Metastatic Pancreatic Carcinoma in the Ovary (tissue), 1 donor: ENCODE results near the gene CP.

GRCh38 chr3:146129784-146130744, 30.9 kb downstream of the PLOD2 start:
- PRO-cap = no peak

DNA sequence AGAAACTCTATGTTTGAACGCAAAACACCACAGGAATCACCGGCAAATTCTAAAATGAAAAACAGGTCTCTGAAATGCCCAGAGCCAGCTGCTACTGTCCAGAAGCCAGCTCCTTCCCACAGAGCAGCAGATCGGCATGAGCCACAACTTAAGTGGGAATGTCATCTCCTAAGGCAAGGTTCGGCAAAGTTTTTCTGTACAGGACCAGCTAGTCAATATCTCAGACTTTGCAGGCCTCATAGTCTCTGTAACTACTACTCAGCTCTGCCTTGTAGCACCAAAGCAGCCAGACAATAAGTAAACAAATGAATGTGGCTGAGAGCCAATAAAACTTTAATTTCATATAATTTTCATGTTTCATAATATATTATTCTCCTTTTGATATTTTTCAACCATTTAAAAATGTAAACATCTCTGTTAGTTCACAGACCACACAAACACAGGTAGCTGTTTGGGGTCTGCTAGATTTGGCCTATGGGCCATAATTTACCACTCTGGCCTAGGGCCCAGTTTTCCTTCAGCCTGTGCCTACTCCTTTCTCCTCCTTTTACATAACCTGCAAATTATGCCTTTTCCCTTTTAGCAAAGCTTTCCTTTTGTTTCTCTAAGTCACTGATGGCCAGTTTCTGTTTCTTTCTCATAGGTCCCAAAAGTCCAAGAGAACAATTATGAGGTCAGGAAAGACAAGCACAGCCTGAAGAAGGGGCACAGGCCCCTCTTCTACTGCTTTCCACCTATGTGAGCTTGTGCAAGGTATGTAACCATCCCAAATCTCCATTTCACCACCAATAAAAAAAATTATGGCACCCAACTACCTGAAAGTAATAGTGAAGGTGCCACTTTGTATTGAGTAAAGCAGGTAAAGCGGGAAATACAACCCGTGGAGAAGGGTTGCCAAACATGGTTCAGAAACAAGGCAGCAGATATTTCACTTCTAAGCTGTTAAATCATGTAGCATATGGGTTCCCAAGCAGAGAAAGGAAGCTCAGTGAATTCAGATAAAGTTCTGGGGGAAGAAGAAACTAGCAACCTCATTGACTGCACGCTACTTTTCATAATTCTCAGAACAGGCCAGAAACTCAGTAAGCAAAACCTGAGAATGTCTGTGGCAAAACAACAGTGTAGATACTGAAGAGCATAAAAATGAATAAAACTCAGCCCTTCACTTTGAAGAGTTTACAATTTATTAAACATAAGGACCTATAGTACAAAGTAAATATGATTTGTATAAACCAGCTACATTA, 4.4 kb downstream of the PLOD2 start:
- PRO-cap = no peak

DNA sequence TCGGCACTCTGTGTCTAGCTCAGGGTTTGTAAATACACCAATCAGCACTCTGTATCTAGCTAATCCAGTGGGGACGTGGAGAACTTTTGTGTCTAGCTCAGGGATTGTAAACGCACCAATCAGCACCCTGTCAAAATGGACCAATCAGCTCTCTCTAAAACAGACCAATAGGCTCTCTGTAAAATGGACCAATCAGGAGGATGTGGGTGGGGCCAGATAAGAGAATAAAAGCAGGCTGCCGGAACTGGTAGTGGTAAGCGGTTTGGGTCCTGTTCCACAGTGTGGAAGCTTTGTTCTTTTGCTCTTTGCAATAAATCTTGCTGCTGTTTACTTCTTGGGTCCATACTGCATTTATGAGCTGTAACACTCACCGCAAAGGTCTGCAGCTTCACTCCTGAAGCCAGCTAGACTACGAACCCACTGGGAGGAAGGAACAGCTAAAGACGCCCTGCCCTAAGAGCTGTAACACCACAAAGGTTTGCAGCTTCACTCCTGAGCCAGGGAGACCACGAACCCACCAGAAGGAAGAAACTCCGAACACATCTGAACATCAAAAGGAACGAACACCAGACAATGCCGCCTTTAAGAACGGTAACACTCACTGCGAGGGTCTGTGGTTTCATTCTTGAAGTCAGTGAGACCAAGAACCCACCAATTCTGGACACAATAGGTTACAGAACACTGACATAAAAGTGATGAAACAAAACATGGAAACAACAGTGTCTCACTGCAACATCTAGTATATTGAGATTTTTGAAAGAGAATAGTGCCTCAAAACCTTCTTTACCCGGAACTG, 28.7 kb upstream of the PLSCR2 start:
- PRO-cap = no peak

DNA sequence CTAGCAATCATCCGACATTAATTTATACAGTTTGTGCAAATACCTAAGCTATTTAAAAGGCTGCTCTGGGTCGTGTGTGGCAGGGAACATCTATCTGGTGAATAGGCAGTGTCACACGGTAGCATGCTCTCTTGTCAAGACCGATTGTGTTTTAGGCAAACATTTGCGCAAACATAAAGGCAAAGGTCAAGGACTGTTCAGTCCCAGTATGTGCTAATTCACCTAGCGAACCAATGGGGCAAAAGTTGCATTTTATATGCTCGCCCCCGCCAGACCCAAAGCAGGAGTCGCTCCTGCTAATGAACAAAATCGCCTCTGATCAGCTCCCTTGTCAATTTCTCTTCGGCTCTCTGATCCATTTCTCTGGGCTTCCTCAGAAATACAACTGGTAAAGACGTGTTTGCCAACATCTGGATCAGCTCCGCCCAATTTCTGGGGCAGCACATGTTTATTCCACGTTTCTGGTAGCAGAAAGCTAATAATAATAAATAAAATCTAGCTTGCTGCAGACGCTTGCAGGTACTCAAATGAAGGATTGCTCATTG, 37.5 kb downstream of the ZIC4 start:
- PRO-cap = no peak

DNA sequence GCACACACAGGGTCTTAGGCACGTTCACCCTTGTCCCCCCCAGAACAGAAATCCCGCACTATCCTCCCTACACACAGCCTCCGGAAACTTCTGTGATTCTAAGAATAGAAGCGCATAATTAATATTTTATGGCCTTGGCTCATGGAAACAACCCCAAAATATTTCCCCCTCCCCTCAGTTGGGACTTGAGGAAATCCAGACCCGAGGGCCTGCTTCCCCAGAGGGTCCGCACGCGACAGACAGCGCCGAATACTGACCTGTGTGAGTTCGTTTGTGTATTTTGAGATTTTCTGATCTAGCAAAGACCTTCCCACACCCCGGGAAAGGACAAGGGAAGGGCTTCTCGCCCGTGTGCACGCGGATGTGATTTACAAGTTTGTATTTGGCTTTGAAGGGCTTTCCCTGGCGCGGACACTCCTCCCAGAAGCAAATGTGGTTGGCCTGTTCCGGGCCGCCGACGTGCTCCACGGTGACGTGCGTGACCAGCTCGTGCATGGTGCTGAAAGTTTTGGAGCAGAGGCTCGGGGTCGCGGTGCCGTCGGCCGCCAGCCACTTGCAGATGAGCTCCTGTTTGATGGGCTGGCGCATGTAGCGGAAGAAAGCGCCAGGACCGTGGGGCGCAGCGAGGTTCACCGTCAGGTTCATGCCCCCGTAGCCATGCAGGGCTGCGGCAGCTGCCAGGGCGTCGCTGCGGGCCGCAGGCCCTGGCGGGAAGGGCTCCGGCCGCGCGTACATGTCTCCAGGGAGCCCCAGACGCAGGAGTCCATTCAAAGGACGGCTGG, 10.6 kb downstream of the ZIC4 start:
- PRO-cap = no peak

DNA sequence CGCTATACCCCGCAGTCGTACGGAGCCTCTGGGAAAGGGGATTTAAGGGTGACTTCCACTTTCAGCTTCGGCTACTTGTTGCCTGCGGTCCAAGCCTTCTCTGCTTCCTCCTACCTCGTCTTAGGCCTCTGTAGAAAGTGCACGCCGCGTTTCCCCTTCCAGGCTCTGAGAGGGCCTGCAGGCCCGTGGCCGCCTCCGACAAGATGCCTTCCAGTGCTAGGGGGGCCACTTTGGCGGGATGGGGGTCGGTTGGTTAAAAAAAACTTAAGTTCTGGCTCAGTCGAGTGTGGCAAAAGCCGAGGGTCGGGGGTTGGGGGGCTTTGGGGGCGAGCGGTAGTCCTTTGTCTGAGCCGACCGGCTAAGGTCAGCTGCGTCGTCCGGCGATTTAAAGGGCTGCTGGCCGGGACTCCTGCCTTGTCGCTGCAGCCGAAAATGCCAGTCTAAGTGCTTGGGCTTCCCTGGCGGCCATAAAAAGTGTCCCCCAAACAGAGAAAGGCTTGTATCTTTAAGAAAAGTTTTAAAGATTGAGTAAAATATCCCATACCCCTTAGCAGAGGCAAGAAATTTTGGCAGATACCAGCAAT, 8.0 kb downstream of the ZIC4 start:
- PRO-cap = no peak

DNA sequence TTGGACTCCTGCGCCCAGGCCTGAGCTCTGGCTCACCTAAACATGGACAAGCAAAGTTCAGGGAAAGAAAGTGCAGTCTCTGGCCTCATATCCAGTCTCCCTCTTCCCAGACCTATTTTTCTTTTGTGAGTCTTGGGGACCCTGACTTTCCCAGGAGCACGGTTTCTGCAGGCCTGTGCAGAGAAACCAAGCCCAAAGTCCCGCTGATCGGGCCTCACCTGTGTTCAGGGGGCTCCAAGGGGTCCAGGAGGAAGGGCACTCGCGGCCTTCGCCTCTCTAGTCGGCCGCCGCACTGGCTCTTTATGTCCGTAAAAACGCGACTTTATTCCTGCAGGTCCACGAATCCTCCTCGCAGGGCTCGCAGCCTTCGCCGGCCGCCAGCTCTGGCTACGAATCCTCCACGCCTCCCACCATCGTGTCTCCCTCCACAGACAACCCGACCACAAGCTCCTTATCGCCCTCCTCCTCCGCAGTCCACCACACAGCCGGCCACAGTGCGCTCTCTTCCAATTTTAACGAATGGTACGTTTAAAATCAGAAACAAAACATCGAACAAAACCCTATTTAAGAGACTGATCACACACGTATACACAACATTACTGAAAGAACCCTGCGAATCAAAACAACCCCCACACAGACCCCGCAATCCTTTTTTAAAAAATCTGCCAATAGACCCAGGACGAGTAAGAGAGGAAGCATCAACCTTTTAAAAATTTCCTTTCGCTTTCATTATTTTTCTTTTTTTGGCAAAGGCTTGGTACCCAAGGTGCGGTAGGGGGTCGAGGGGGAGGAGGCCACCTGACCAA, 4.1 kb downstream of the ZIC1 start:
- PRO-cap = no peak

DNA sequence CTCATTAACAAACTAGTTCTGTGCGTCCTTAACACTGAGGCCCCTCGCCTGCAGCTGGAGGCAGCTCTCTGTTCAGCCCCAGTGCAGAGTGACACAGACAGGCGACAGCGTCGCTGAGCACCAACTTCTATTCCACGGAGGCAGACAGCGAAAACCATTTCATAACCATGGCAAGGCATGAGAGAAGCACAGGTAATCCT, 530.7 kb downstream of the ZIC1 start:
- PRO-cap = no peak

DNA sequence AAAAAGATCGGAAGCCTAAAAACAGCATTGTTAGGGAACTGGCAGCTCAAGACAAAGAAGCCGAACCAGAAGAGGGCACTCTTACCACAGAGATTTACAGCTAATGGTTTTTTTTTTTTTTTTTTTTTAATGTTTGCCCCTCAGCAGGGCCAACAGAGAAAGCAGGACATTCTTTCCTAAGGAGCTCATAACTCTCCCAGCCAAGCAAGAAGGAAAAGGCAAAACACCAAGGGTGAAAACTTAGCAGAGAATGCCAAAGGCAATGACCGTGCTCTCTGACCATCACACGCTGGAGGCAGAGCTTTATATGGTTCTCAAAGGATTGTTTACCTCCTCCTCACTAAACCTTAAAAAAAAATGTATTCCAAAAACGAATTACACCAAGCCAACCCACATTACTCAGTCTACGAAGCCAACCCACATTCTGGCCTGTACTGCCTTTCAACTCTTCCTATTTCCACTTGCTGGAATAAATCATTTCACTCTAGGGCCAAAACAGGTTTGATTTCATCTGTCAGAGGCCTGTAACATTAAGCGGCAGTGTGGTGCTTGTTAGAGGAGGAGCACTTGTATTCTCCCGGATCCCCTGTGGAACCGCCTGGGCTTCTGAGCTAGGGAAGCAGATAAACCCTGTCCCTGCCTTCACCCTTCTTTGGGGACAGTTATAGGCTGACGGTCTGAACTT, 35.6 kb upstream of the GYG1 start:
- PRO-cap = no peak

GRCh38 chr3:149016958-149017194, 25.5 kb downstream of the GYG1 start:
- PRO-cap = no peak

DNA sequence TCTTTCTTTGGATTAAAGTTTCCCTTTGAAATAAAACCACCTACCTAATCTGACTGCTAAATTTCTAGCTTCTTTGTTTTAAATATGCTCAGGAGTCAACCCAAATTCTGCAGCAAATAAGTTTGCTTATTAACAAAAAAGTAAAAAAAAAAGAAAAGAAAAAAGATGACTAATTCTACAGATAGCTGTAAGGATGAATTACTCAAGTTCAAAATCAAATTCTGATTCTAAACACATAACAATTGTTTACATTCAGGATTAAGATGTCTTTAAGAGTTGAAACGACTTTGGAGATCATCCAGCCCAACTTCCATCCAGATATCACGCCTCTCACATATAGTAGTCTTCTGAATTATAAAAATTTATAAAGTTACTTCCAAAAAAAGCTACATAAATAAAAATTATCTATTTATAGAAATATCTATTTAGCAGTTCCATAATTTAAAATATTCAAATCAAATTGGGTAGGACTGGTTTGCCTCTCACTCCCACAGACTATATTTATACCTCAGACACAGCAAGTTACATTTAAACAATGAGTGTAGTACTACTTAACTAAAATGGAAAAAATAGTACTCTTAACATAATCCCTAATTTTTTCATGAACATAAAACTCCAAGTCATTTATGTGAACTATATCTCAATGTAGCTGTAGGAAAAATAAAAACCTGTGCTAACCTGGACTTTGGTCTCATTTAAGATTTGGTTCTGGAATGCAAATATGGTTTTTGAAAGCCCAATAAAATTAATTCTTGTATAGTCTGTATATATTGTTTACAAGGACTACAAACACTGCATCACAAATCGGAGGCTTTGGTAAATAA, 39.9 kb downstream of the GYG1 start:
- PRO-cap = no peak

DNA sequence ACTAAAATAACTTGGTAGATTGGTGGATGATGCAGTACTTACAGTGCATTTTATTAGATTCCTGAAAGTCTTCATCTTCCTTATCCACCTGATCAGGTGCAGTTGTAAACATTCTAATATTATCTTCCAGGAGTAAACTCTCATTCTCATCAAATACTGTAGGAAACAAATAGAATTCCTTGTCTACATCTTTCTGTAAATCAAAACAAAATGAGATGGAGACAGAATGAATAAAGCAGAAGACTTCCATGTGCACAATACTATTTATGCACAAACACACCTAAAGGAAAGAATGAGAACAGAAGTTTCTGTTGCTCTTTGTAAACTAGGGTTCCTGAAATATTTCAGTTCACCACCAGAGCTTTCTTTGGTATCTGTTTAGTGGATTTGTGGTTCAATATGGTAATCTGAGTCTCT, 33.6 kb downstream of the CP start:
- PRO-cap = no peak

GRCh38 chr3:149221637-149222285, at the start of gene CP:
CP (minus strand) TSS chr3:149221829.
- PRO-cap = no peak

- PRO-cap = unidirectional peak, plus-strand start at chr3:149367324; unidirectional peak, plus-strand start at chr3:149367384
Observed at GRCh38 chr3:149366755-149367507, 10.5 kb downstream of the TM4SF1 start.

DNA sequence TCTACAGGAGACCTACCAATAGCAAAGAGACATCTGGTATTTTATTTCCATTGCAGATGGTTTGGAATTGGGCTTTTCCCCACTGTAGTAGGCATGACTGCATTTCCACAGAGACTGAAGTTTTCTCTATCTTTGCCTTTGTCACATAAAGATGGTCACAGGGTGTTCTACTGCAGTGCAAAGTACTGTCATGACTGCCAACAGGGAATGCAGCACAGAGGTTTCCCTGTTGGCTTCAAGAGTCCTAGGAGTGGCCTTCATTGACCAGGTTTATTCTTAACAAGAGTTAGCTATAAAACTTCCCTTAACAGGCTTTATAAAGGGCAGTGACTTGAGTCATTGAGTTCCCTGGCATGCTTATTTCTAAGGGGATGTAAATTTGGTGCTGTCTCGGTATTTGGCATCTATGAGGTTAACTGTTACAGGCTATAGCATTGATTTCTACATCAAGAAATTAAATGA, 36.7 kb upstream of the TM4SF4 start:
- PRO-cap = no peak

GRCh38 chr3:149442743-149443155, 31.7 kb upstream of the TM4SF4 start:
- PRO-cap = no peak

DNA sequence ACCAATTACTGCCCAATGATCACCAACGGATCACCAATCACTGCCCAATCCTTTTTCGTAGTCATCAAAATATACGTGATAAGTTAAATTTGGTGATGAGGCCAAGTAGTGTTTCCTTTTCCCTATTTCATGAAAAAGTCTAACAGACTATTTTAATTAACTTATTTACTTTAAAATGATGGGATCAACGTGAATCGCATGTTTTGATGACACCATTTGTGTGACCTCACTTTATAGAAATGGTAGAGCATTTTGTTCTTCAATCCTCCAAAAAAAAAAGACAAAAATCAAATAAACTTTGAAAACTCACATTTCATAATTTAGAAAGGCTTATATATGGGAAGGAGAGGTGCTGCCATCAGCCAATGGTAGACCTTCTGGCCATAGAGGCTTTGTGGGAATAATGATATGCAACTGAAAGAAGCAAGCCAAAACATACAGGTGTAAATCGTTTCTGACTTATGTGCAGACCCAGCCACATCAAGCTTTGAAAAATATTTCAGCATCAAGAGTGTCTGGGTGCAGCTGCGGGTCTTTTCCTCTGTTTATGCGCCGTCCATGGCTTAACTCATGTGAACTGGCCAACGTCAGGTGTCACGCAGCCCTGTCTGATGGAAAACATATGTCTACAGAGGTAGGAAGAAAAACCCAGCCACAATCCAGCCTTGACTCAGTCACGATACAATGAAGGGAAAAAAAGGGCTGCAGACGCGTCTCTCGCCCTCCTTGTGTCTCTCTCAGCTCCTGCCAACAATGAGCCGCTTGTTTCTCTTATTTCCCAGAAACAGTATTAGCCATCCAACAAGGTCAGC, 79.0 kb downstream of the TM4SF4 start:
- PRO-cap = no peak

DNA sequence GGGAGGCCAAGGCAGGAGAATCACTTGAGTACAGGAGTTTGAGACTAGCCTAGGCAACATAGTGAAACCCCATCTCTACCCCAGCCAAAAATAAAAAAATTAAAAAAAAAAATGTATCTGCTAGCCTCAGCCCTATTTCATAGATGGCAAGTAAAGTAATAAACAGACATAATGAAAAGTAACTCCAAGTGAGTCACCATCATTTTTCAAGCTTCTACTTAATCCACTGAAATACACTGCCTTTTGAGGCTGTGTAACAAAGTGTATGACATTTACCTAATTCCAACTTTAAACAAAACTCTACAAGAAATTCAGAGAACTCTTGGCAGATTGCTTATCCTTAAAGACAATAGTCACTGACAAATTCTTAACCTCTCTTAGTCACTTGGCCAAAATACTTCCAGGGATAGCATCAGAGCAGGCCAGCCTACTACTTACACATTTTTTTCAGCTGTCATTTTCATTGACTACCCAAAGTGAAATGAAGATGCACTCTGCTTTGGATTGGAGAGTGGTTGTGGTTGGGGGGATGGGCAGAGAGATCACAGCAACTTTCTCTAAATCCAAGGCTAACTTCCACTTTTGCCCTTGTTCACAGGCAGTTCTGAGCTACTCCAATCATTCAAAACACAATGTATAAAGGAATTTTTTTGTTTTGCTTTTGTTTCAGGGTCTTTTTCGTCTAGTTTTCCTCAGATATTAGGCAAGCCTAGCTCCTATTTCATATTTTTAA, 3.6 kb downstream of the WWTR1 start:
- PRO-cap = no peak

DNA sequence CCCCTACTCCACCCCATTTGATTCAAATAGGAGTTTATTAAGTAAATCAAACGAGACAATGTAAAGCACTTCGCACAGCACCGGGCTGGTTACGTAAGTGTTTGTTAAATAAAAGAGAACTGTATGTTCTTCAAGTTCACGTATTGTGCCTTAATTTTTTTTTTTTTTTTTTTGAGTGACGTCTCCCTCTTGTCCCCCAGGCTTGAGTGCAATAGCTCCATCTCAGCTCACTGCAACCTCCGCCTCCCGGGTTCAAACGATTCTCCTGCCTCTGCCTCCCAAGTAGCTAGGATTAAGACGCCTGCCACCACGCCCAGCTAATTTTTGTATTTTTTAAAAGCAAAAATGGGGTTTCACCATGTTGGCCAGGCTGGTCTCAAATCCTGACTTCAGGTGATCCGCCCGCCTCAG, 1.4 kb upstream of the WWTR1 start:
- PRO-cap = no peak

- PRO-cap = no peak
Observed at GRCh38 chr3:149949837-149950465, 20.7 kb downstream of the PFN2 start.